ENCODE measurements around a stretch of chr20.

DNA sequence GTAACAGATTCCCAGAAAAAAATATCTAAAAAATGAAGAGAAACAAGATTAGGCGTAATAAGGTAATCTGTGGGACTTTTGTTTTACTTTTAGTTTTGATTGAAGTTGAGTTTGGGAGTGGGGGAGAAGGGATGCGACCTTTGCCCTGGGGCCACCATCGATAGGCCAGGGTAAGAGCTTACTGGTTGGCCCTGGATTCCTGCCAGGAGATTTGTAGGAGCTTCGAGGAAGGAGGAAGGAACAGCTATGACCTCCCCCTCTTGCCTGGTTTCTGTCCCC lies 21.4 kb downstream of the TGM2 start:
- RRBS = no CpG with 5 or more reads among the region's 4 CpGs

GRCh38 chr20:38162167-38162617 lies 2.9 kb downstream of the TGM2 start:
- RRBS = no CpG with 5 or more reads among the region's 3 CpGs

GRCh38 chr20:38460231-38460593 lies 12.4 kb upstream of the RALGAPB start:
- RRBS = no CpG with 5 or more reads among the region's 2 CpGs

GRCh38 chr20:38633559-38634024 lies 52.6 kb downstream of the ADIG start:
- RRBS = no CpG with 5 or more reads among the region's 11 CpGs

DNA sequence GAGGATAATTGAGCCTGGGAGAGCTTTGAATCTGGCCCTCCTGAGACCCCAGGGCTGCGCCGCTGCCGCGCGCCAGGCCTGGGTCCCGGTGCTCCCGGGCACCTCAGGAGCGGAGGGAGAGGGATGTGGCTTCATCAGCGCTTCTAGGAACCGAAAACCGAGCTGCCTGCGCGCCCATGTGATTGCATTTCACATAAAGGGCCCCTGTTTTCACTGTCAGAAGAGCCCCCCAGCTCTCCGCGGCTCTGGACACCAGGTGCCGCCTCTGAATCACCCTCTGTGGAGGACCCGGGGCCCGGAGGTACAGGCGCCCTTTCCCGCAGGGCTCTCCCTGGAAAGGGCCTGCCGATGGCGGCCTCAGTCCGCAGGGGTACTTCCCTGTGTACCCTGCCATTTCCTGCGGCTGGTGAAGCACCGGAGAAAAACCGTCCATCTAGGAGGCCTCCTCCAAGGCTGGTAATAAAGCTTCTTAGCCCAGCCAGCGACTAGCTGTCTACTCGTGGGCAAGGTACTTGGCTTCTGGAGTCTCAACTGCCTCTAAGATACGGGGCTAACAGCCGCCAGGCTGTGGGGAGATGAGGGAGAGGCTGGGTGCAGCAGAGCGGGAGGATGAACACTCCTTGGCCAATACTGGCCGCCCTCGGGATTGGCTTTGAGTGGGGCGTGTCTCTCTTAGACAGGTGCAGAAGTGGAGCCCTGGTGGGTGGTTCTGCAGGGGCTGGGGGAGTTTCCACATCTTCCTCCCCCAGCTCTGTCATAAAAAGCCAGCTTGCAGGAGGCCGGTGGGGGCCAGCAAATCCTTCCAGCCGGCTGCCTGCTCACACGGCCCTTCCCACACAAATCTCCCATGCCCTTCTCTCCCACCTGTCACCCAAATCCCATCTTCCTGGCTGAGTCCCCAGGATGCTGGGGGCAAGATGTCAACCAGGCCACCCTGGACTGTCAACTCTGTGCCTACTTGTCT lies 1.6 kb downstream of the PPP1R16B start:
- RRBS = 46% methylated on average over 2 of the region's 37 CpGs

- RRBS = no CpG with 5 or more reads among the region's 15 CpGs
These were observed 53.1 kb upstream of the FAM83D start for GRCh38 chr20:38873033-38873628.

DNA sequence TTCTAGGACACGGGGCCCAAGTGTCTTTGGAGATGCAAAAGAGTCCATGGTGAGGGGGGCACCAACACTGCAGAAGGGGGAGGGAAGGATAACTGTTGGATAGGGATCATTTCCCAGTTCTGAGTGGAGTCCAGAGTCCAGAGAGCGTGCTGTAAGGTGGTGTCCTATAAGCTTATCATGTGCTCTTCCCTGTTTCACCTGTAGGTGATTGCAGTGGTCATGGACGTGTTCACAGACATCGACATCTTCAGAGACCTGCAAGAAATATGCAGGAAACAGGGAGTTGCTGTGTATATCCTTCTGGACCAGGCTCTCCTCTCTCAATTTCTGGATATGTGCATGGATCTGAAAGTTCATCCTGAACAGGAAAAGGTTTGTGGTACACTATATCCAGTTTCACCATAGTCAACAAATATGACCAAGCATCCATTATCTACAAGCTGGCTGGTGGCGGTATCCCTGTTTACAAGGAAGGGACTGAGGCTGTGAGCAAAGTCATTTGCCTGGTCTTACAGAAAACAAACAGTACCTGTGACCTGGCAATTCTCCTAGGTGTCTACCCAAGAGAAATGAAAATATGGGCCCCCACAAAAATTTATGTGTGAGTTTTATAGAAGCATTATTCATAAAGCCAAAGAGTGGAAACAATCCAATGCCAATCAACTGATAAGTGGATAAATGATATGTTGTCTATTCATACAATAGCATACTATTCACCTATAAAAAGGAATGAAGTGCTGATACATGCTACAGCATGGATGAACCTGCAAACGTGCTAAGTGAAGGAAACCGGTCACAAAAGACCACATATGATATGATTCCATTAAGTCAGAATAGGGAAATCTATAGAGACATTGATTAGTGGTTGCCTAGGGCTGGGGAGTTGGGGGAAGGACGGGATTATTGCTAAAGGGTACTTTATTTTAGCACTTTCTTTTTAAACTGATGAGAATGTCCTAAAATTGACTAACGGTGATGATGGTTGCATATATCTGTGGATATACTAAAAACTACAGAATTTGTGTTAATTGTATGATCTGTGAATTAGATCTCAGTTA lies 15.9 kb downstream of the FAM83D start:
- RRBS = no CpG with 5 or more reads among the region's 9 CpGs

DNA sequence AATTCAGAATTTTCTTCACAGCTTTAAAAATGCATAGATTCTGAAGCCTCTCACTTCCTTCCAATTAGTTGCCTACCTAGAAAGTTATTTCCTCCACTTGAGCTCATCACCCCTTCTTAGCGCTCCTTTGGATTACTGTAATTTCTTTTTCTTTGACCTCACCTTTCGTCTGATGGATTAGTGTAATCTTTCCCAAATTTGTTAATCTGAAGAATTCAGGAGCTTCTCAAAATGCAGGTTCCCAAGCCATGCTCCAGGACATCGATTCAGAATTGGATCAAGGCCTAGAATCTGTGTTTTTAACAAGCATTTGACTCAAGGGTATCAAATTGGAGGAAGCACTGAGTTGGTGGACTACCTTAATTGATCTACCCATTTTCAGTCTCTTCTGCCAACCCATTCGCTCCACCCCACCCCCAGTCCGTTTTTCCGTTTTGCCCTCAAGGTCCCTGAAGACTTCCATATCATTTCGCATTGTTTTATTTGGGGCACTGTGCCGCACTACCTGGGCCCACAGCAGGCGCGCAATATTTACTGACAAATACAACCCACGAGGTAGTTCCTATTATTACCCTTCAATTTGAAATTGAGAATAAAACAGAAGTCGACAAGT lies 731 bp upstream of the DHX35 start:
- RRBS = no CpG with 5 or more reads among the region's 12 CpGs

- RRBS = no CpG with 5 or more reads among the region's 10 CpGs
These were observed 417.9 kb downstream of the MAFB start for GRCh38 chr20:40271022-40271747.

DNA sequence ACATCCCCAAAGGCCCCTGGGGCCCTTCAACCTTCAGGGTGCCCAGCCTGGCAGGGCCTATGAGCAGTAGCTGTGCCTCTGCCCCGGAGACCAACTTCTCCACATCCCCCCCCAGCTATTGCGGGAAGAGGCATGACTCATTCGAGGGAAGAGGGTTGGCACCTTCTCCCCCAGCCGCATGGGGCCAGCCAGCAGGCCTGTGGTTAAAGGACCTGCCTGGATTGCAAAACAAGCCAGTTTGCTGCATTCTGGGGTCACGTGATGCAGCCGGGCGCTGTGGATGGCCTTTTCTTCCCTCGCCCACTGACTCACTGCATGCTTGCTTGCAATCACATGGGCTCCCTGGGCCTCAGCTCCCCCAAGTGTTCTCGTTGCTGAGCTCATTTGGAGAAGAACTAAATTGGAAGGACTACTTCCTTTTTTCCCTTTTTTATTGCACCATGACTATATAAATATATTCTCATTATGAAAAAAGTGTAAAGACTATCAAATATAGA lies 182.5 kb downstream of the MAFB start:
- RRBS = no CpG with 5 or more reads among the region's 9 CpGs

- RRBS = no CpG with 5 or more reads among the region's 6 CpGs
These were observed 127.1 kb downstream of the MAFB start for GRCh38 chr20:40561838-40562495.

- RRBS = 1% methylated on average over 6 of the region's 19 CpGs
These were observed 1.1 kb downstream of the TOP1 start for GRCh38 chr20:41029631-41030120.

- RRBS = no CpG with 5 or more reads among the region's 3 CpGs
These were observed 32.6 kb downstream of the TOP1 start for GRCh38 chr20:41061180-41061641.

GRCh38 chr20:41125738-41126319 lies 11.5 kb upstream of the PLCG1 start:
- RRBS = no CpG with 5 or more reads among the region's 4 CpGs

GRCh38 chr20:41145710-41146319 lies 8.5 kb downstream of the PLCG1 start:
- RRBS = 51% methylated on average over 2 of the region's 9 CpGs

- RRBS = no CpG with 5 or more reads among the region's 4 CpGs
These were observed 32.9 kb downstream of the ZHX3 start for GRCh38 chr20:41284408-41285311.

GRCh38 chr20:41315976-41316429 lies 1.5 kb downstream of the ZHX3 start:
- RRBS = no CpG with 5 or more reads among the region's 6 CpGs

GRCh38 chr20:41316430-41316895 lies 1.1 kb downstream of the ZHX3 start:
- RRBS = no CpG with 5 or more reads among the region's 6 CpGs

DNA sequence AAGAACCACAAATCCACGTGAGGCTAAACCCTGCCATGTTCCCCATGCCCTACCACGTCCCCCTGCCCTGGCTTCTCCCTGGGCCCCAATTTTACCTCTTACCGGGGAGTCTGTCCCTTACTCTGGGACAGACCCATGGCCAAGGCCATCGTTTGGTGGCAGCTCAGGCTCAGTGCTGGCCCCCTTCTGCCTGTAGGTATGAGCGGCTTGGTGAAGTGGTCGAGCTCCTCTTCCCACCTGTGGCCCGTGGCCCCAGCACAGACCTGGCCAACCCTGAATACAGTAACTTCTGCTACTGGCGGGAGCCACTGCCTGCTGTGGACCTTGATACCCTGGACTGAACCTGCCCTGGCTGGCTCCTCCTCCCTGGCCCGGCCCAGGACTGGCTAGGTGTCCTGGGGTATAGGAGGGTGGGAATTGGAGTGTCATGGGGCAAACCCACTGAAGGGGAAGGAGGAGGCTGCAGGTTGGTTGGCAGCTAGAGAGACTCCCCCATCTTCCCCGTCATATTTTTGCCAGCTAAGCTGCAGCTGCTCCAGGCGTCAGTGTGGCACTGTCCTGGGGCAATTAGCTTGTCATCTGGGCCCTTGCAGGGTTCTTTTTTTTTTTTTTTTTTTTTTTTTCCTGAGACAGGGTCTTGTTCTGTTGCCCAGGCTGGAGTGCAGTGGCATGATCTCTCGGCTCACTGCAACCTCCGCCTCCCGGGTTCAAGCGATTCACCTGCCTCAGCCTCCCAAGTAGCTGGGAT lies 7.9 kb downstream of the EMILIN3 start:
- RRBS = no CpG with 5 or more reads among the region's 15 CpGs

GRCh38 chr20:41559519-41560174 lies 58.5 kb downstream of the CHD6 start:
- RRBS = no CpG with 5 or more reads among the region's 5 CpGs

All from HL-60 (cell line).